ENCODE data around the gene LRBA.

DNA sequence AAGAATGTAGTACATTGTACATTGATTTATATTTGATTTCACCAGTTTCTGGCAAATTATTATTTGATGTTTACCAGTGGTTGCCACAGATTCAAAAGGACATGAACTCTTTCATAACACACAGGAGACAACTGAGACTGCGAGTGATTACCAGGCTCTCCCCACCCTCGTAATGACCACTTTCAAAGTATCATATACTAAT, 158.5 kb downstream of the NR3C2 start:
- PRO-cap: no peak

DNA sequence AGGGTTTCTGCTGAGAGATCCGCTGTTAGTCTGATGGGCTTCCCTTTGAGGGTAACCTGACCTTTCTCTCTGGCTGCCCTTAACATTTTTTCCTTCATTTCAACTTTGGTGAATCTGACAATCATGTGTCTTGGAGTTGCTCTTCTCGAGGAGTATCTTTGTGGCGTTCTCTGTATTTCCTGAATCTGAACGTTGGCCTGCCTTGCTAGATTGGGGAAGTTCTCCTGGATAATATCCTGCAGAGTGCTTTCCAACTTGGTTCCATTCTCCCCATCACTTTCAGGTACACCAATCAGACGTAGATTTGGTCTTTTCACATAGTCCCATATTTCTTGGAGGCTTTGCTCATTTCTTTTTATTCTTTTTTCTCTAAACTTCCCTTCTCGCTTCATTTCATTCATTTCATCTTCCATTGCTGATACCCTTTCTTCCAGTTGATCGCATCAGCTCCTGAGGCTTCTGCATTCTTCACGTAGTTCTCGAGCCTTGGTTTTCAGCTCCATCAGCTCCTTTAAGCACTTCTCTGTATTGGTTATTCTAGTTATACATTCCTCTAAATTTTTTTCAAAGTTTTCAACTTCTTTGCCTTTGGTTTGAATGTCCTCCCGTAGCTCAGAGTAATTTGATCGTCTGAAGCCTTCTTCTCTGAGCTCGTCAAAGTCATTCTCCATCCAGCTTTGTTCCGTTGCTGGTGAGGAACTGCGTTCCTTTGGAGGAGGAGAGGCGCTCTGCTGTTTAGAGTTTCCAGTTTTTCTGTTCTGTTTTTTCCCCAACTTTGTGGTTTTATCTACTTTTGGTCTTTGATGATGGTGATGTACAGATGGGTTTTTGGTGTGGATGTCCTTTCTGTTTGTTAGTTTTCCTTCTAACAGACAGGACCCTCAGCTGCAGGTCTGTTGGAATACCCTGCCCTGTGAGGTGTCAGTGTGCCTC, 119.7 kb downstream of the NR3C2 start:
- PRO-cap: no peak

- PRO-cap: no peak
These were observed 8.1 kb downstream of the NR3C2 start for GRCh38 chr4:148434081-148434577.

DNA sequence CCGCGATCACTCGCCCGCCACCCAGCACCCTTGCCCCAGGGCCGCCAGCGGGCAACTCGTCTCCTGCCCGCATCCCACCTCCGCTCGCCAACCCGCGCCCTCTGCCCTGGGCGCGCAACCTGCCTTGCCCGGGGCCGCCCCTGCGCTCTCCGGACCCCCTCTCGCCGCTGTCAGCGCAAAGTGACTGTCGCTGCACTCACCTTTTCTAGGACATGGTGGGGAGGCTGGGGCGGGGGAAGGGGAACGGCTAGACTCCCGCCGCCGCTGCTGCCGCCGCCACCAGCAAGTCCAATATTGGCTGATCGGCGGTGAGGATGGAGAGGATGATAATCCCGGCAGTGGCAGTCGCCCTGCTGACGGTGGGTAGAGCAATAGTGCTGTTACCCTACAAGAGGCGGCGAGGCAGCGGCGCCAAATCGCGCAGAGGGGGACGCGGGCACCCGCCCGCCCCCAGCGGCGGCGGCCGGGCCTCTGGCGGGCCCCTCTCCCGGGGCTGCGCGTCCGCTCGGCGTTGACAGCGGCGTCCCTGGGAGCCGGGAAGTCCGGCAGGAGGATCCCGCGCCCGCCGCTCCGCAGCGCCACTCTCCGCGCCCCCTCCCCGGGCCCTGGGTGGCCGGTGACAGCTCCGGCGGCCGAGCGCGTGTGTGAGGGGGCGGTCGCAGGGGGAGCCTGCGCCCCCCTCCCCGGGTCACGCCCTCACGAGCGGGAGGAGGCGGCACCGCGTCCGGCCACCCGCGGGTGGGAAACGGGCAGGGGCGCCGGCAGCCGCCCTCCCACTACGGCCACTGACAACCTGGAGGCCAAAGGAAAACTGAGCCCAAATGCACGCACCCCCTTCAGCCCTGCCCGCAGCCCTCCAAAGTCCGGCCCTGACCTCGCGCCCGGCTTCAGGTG, 2.4 kb upstream of the NR3C2 start:
- PRO-cap: bidirectional peak, plus-strand start at position 511 of the sequence, minus-strand start at position 473 of the sequence; bidirectional peak, plus-strand start at position 726 of the sequence, minus-strand start at position 607 of the sequence

GRCh38 chr4:148680298-148681013, 238.2 kb upstream of the NR3C2 start:
- PRO-cap: no peak

DNA sequence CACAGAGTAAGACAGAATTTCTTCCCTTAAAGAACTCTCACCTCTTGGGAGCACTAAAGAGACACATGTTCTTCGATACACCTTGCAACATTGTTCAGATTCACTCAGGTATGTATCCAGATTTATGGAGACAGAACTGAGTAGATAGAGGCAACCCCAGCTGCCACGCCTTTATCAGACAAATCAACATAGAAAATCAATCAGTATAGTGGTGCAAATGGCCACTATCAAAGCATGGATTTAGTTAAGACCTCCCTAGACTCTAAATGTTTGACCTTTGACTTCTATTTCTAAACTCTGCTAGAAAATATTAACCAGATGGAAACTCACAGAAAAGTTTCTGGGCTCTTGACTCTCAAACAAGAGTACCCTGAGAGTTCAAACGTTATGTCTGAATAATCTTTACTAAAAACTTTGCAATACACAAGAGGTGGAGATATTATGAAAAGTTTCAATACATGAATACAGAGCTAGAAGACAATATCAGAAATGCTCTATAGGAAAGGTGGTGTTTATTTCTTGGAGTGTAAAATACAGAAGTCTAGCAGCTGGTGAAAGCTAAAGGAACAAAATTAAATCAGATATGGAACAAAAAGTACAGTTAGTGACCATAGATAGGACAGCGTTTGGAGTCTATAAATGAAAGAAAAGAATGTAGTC, 411.4 kb downstream of the IQCM start:
- PRO-cap: no peak

DNA sequence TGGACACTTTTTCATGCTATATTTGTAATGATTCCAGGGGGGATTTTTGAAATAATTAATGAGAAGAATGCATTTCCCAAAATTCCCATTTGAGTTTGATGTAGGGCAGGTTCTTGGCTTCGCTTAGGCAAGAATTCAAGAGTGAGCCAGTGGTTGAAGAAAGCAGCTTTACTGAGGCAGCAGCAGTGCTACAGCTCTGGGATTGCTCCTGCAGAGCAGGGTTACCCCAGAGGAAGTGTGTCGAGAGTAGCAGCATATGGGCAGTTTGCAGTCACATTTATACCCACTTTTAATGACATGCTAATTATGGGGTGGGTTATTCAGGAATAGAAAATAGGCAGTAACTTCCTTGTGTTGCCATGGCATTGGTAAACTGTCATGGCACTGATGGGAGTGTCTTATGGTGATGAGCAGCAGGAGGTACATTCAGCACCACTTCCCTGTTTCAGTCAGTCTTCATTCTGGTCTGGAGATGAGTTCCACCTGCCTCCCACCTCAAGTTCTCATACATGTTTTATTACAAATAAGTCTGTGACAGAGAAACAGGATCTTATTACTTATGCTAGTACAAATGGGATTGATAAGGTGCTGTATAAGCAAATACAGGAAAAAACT, 38.5 kb upstream of the DCLK2 start:
- PRO-cap: no peak

DNA sequence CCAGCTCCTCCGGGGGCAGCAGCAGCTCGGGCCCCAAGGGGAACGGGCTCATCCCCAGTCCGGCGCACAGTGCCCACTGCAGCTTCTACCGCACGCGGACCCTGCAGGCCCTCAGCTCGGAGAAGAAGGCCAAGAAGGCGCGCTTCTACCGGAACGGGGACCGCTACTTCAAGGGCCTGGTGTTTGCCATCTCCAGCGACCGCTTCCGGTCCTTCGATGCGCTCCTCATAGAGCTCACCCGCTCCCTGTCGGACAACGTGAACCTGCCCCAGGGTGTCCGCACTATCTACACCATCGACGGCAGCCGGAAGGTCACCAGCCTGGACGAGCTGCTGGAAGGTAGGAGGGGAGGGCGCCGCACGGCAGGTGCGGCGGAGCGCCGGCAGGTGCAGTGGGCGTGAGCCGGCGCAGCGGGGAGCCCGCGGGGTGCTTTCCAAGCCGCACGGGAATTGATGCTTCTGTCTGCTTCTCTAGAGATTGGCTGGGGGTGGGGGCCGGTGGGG, 916 bp downstream of the DCLK2 start:
- PRO-cap: no peak

GRCh38 chr4:150343673-150344312, 238.2 kb upstream of the MAB21L2 start:
- PRO-cap: no peak

- PRO-cap: no peak
These were observed 59.2 kb downstream of the MAB21L2 start for GRCh38 chr4:150641045-150641569.

GRCh38 chr4:150874126-150874867, 140.8 kb downstream of the LRBA start:
- PRO-cap: no peak

DNA sequence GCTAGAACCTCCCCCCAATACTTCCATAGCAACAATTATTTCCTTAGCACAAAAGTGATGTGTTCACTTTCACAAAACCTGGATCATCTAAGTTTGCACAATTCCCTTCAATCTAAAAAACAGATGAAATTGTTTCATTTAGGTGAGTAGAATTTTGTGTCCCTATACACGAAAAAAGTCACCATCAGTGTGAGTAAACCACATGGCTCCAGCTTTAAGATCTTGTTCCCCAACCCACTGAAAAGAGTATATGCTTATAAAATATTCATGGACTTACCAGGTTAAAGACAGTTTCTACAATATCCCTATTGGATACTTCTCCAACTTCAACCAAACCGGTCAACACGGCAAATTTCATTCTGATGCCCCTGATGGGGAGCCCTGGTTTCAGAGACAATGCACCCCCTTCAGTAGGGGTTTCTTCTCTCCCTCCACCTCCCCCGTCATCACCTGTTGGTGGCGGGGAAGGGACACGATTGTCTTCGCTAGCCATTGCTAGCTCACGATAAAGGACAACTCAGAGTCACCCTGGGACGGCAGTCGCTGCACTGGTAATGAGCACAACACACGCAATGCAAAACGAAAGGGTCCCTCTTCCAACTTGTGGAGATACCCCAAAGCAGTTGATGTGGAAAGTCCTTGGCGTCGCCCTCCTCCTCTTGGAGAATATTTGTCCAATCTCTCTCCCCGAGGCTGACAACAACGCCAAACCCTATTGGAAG, 773 bp downstream of the LRBA start:
- PRO-cap: no peak

DNA sequence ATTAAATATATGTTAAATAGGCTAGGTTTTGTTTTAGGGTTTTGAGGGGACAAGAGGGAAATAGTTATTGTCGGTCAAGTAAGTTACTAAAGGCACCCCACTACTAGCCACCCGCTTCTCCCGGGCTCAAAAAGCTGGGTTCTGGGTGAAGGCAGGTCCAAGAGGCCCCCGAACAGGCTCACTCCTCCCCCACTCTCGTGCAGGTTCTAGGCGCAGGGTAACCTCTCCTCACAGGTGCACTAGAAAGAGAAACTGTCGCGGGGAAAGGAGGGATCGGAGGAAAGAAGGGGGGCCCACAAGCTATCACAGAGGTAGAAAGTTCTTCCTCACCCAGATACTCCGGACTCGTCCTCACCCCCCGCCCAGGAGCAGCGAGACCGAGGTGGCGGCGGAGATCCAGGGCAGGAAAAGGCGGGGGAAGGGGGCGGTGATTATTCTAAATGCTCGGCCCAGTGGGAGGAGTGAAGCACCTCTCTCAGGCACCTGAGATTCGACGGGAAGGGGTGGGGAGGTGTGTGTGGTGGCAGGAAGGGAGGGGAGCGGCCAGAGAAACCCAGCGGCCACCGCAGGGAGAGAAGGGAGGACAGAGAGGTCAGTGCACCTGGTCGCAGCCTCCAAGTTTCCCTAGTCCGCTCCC, at the start of gene LRBA:
LRBA (minus strand) TSS at position 413 of the 637 bp plus-strand sequence.
- PRO-cap: bidirectional peak, plus-strand start at position 514 of the sequence, minus-strand start at position 413 of the sequence

DNA sequence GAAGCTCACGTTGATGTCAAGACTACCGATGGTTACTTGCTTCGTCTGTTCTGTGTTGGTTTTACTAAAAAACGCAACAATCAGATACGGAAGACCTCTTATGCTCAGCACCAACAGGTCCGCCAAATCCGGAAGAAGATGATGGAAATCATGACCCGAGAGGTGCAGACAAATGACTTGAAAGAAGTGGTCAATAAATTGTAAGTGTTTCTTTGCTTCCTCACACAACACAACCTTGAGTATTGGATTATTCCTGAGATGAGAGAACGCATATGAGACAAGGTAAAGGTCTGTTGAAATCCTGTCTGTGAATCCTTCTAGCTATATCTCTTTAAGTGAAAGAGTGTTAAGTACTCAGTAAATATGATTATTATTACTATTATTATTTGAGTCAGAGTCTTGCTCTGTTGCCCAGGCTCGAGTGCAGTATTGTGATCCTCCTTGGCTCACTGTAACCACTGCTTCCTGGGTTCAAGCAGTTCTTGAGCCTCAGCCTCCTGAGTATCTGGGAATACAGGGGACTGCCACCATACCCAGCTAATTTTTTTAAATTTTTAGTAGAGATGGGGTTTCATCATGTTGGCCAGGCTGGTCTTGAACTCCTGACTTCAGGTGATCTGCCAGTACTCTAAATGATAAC, 3.6 kb downstream of the RPS3A start:
- PRO-cap: no peak

- PRO-cap: no peak
These were observed 4.4 kb downstream of the RPS3A start for GRCh38 chr4:151103520-151104489.

- PRO-cap: no peak
These were observed 8.0 kb downstream of the RPS3A start for GRCh38 chr4:151107036-151108213.

DNA sequence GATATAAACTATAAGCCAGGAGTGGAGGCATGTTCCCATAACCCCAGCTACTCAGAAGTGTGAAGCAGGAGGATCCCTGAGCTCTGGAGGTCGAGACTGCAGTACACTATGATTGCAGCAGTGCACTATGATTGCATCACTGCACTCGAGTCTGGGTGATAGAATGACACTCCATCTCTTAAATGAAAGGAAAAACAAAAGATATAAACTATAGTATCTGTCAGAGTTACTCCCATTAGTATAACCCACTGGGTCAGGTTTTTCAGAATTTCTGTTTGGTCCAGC, 47.6 kb downstream of the RPS3A start:
- PRO-cap: no peak

- PRO-cap: no peak
These were observed 1.3 kb upstream of the FHIP1A start for GRCh38 chr4:151407412-151408291.

DNA sequence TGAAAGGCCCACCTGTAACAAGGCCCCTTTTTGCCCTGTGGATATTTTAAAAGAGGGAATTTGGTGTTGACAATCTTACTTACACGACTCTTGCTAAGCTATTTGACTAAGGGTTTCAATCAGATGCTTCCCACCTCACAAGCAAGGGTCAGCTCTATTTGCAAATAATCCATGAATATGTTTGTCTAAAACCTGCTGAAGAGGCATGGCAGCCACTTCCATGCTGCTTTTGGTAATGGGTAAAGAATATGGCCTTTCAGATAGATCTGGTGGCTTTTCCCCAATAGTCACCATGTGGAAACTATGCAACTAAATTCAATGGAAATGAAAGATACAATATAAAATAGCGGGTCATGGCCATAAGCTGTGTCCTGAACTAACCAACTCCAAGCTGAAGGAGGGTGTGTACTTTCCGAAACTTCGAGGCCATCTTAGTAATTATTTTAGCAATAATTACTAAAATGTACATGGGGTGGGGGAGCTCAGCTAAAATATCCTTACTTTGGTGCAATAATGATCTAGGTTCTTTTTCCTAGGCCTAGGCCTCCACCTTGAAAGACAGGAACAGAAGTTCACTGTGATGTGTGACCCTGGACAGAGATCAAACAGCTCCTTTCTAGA, 92.7 kb downstream of the GATB start:
- PRO-cap: no peak

DNA sequence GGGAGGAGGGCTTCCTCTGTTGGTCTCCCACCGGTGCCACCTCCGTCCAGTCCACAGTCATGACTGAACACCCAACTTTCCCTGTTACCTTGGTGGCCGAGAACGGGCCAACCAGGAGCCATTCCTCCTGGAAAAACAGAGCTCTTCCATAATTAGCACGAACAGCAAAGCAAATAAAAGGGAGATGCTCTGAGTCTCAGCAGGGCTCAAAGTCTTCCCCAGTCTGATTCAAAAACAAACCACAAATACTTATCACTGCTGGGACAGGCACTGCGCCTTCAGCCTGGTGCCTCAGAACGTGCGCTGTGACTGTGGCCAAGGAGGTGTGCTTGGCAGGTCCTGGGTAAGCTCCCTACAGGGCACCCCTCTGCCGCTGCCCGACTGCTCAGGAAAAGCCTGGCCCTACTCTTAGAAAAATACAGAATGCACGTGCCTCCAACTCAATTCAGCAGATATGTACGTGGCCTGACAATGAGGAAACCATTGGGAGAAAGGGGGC, 87.0 kb downstream of the GATB start:
- PRO-cap: no peak

All from ureter (tissue), 1 donor.